Measurements from ENCODE around the gene PLEKHG3.

DNA sequence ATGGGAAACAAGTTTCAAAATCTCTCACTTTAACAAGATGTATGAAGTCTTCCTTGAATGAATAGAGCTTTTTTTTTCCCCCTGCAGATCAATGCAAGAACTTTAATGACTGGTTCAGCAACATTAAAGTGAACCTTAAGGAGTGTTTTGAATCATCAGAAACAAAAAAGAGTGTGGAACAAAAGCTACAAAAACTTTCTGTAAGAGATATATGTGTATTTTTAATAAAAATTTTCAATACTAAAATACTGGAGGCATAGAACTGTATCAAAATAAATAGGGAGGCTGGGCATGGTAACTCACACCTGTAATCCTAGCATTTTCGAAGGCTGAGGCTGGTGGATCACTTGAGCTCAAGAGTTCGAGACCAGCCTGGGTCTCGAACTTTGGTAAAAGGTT lies 169.9 kb downstream of the SYNE2 start:
- PRO-cap, 6 experiments = no peak in any of the 6 experiments
- RAMPAGE, long total RNA, 2 experiments = start-site peak on the plus strand in 1 of 2 experiments, centred at position 157 of the sequence, 32 reads per replicate
- RRBS = no CpG with 5 or more reads among the region's 3 CpGs

- PRO-cap, 6 experiments = no peak in any of the 6 experiments
- RAMPAGE, long total RNA, 2 experiments = no peak in any of the 2 experiments
- RRBS = no CpG with 5 or more reads among the region's 2 CpGs
Measured at GRCh38 chr14:64031032-64031394, 178.2 kb downstream of the SYNE2 start.

DNA sequence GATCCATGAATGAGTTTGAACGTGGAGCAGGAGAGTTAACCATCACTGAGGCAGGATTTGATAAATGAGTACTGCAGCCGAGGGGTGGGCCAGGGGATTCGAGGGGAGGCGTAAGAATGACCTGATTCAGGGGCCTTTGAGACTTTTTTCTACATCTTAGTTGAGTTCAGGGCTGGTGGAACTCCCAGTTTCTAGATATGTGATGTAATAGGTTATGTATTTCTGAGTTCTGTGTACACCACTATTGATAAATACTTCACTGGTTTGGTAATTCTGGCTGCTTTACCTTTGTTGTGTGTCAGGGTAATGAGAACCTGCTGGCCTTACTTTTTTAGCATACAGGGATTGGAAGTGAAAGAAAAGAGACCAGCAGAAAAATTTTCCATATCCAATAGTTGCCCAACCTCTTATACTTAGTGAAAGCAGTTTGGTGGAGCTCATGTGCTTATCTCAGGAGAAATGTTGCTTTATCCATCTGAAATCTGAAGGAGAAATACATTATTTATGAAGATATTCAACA lies 217.1 kb downstream of the SYNE2 start:
- PRO-cap, 6 experiments = no peak in any of the 6 experiments
- RAMPAGE, long total RNA, 2 experiments = no peak in any of the 2 experiments
- RRBS = no CpG with 5 or more reads among the region's 4 CpGs

GRCh38 chr14:64082644-64083563 lies 211.3 kb downstream of the ESR2 start:
- PRO-cap, 6 experiments = no peak in any of the 6 experiments
- RAMPAGE, long total RNA, 2 experiments = no peak in any of the 2 experiments
- RRBS = no CpG with 5 or more reads among the region's 9 CpGs

DNA sequence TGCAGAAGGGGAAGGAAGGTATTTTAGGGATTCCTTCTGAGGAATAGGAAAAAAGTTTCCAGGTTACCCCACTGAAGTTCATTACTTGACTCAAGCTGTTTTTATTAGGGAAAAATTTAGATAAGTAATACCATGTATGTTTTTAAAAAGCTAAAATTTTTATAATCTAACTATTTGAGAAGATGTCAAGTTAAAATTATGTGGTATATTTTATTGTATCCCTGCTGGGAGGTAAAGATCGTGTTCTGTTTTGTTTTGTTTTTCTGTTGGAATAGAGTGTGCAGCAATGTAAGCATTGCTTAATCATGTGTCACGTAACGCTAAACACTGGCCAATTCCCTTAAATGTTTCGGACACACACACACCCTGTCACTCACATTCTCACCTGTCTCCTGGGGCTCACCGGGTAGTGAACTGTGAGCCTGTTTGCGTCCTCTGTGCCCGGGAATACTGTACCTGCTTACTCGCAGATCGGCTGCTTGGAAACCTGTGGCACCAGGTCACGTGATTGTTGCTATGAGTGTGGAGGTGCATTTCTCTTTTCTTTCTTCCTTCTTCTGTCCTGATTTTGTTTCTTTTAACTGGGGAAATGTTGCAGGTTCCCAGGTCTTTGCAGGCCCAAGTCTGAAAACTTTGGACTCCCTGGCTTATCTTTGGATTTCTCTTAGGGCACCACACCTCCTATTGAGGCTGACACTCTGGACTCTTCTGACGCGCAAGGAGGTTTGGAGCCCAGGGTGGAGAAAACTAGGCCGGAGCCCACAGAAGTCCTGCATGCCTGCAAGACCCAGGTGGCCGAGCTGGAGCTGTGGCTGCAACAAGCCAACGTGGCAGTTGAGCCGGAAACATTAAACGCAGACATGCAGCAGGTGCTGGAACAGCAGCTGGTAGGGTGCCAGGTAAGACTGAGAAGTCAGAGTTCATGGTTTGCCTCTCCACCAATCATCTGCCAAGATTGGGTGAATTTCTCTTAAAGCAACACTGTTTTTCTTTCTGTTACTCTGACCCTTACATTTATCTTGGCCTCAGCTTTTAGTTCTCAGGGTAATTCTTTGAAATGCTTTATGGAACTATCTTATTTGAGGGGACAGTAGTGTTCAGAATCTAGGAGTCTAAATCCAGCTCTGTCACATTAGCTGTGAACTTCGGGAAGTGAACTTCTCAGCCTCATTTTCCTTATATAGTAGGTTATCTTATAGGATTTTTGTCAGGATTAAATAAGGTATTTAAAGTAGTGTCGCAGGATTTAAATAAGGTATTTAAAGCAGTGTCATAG lies 181.1 kb downstream of the ESR2 start:
- PRO-cap, 6 experiments = no peak in any of the 6 experiments
- RAMPAGE, long total RNA, 2 experiments = no peak in any of the 2 experiments
- RRBS = 14% methylated on average over 3 of the region's 19 CpGs

- PRO-cap, 6 experiments = no peak in any of the 6 experiments
- RAMPAGE, long total RNA, 2 experiments = no peak in any of the 2 experiments
- RRBS = no CpG with 5 or more reads among the region's 15 CpGs
Measured at GRCh38 chr14:64465647-64465818, 234 bp downstream of the AKAP5 start.

DNA sequence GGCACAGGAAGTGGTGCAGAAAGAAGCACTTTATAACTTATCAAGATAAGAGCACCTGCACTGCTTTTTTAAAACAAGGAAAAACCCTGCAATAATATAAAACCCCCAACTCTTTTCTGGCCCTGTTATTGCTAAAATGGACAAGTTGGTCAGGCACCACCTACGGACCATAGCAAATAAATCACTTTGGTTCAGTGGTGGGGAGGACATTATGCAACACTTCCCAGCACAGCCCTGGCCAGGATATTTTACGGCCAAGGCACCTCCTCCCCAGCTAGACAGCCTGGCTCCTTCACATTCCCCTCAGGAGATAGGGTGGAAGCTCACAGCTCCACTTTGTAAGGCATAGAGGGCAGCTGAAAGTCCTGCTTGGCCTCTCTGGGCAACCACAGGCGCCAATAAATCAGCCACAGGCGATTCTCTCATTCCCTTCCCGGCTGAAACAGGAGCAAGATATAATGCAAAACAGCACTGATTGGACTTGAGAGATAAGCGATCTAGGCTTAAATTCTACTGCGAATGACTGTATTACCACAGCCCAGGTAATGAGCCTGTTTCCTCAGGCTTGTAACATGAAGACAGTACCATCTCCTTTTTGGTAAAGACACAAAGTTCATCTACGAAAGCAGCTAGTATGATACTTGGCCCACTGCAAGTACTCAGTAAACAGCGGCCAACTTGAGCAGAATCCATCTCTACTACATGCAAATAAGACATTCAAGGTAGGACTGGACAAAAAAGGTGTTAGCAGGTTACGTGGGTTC lies 1.9 kb downstream of the ZBTB25 start:
- PRO-cap, 6 experiments = peak in 4 of 6 experiments; most common plus-strand start position 295 of the sequence (in 2); most common minus-strand start position 181 of the sequence (in 3)
- RAMPAGE, long total RNA, 2 experiments = no peak in any of the 2 experiments
- RRBS = no CpG with 5 or more reads among the region's 10 CpGs

- PRO-cap, 6 experiments = no peak in any of the 6 experiments
- RAMPAGE, long total RNA, 2 experiments = no peak in any of the 2 experiments
- RRBS = no CpG with 5 or more reads among the region's 5 CpGs
Measured at GRCh38 chr14:64654203-64654958, 49.8 kb upstream of the PLEKHG3 start.

GRCh38 chr14:64658706-64659220 lies 45.5 kb upstream of the PLEKHG3 start:
- PRO-cap, 6 experiments = no peak in any of the 6 experiments
- RAMPAGE, long total RNA, 2 experiments = no peak in any of the 2 experiments
- RRBS = no CpG with 5 or more reads among the region's 12 CpGs

GRCh38 chr14:64703619-64704801 lies at the start of gene PLEKHG3:
Gene PLEKHG3 (plus strand): TSS chr14:64704424.
- PRO-cap, 6 experiments = peak in 6 of 6 experiments; most common plus-strand start chr14:64704479 (in 6); most common minus-strand start chr14:64704266 (in 6)
- RAMPAGE, long total RNA, 2 experiments = no peak in any of the 2 experiments
- RRBS = 2% methylated on average over 27 of the region's 92 CpGs

DNA sequence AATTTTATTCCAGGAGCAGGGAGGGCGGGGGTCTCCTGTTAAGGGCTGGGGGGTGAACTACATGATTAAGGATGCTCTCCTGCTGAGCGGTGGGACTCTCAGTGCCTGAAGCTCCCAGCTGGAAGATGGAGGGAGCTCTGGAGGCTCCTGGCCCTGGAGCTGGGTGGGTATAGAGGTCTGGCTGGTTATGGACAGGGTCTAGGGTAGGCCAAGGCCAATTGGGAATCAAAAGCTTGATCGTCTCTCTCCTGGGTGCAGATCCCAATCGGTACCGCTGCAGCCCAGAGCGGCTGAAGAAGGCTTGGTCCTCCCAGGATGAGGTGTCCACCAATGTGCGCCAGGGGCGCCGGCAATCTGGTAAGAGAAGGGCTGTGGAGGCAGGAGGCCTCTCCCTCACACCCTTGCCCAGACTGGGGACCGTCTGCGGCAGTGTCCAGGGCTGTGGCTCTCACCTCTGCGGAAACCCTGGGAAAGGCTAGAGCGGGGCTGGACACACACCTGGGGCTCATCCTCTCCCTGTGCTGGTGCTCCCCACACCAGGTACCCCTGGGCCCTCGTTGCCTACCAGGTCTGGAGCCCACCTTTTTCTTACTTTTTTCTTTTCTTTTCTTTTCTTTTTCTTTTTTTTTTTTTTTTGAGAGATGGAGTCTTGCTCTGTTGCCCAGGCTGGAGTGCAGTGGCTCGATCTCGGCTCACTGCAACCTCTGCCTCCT lies 28.5 kb downstream of the PLEKHG3 start:
- PRO-cap, 6 experiments = no peak in any of the 6 experiments
- RAMPAGE, long total RNA, 2 experiments = no peak in any of the 2 experiments
- RRBS = no CpG with 5 or more reads among the region's 16 CpGs

- PRO-cap, 6 experiments = no peak in any of the 6 experiments
- RAMPAGE, long total RNA, 2 experiments = no peak in any of the 2 experiments
- RRBS = no CpG with 5 or more reads among the region's 15 CpGs
Measured at GRCh38 chr14:64734730-64735448, 30.7 kb downstream of the PLEKHG3 start.

DNA sequence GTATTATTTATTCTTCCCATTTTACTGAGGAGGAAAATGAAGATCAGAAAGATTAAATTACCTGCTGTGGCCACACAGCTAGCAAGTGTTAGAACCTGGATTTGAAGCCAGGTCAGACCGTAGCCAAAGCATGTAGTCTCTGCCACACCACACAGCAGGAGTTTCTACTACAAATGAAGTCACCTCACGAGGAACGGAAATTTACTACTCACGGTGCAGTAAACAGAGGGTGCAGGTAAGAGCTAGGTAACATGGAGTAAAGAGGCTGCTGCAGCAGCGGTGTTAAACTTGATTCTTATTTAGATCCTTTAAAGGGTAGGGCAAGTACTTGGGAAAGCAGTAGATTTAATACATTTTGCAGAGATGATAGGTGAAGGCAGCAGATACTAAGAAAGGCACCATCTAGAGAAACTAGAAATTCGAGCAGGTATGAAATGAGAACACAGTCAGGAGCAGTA lies 21.7 kb downstream of the SPTB start:
- PRO-cap, 6 experiments = no peak in any of the 6 experiments
- RAMPAGE, long total RNA, 2 experiments = no peak in any of the 2 experiments
- RRBS = no CpG with 5 or more reads among the region's 6 CpGs

GRCh38 chr14:65170493-65171403 lies 68.4 kb upstream of the MAX start:
- PRO-cap, 6 experiments = no peak in any of the 6 experiments
- RAMPAGE, long total RNA, 2 experiments = no peak in any of the 2 experiments
- RRBS = 11% methylated on average over 4 of the region's 20 CpGs

GRCh38 chr14:65229524-65230597 lies 127.5 kb upstream of the MAX start:
- PRO-cap, 6 experiments = peak in 6 of 6 experiments; most common plus-strand start chr14:65229822 (in 4); most common minus-strand start chr14:65230057 (in 3)
- RAMPAGE, long total RNA, 2 experiments = no peak in any of the 2 experiments
- RRBS = 12% methylated on average over 11 of the region's 29 CpGs

DNA sequence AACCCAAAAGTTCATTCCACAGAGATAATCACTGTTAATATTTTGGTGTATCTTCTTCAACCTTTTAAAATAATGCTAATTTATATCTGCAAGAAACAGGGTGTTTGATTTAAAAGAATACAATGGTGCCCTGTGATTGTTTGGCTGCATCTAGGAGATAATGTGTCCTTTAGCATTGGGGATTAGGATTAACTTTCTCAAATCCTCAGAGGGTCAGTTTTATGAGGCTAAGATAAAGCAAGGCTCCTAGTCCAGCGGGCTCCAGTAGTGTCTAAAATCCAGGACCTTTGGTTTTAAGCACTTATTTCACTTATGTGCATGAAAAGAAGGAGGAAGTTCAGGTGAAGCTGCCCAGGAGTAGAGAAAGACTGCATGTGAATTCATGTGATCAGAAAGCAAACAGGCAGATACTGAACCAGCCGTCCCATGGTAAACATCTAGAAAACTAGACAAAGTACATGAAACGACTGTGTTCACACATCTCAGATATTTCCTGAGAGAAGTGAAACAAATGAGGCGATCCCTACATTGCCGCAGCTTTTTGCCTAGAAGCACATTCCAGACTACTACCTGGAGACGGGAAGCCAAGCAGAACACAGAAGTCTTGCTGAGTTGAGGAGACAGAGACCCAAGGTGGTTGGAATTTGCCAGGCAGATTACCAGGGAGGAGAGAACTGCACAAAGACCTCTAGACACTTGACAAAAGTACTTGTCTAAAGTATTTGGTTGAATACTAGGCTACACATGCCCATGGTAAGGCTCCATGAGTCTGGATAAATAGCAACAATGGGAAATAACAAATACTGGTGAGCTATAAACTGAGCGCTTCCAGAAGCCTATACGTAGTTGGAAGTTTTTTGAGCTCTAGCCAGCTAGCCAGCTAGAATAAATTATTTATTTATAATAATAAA lies 129.2 kb upstream of the MAX start:
- PRO-cap, 6 experiments = no peak in any of the 6 experiments
- RAMPAGE, long total RNA, 2 experiments = no peak in any of the 2 experiments
- RRBS = no CpG with 5 or more reads among the region's 8 CpGs

DNA sequence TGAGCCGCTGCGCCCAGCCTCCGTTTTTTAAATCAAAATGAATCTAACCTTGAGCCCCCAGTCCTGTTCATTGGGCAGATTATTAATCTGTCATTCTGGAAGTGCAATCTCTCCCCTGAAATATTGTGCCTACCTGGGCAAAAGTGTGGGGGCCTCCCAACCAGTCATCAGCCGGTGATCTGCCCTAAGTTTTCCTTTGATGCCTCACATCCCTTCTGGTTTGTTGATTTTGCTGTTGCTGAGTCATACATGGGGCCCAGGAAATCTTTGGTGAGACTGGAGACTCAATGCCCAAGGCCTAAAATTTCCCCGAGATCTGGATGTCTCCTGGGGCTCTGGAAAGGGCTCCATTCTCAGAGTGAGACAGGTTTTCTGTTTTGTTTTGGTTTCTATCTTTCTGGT lies 152.6 kb upstream of the MAX start:
- PRO-cap, 6 experiments = no peak in any of the 6 experiments
- RAMPAGE, long total RNA, 2 experiments = no peak in any of the 2 experiments
- RRBS = no CpG with 5 or more reads among the region's 5 CpGs

DNA sequence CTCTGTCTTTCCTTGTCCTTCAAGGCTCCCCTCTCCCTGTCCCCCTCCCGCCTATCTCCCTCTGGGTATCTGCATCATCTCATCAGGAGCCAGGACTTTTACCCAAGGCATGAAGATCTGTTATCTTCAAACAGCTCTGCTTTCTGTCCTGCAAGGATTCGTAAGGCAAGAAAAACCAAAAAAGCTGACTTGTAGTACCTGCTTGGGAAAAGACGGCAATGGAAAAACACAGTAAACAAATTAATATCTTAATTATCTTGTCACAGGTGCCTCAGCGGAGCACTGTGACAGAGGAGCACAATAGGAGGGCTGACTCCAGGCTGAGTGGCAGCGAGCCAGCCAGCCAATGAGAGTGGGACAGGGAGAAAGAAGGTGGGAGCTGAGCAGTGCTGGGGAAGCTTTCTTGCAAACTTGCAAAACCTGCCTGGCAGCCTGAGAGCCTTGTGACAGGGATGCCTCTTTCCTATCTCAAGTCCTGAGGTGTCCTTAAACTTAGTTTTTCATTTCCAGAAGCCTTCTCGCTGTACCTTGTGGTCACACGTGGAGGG lies 153.1 kb upstream of the MAX start:
- PRO-cap, 6 experiments = no peak in any of the 6 experiments
- RAMPAGE, long total RNA, 2 experiments = no peak in any of the 2 experiments
- RRBS = no CpG with 5 or more reads among the region's 7 CpGs

- PRO-cap, 6 experiments = no peak in any of the 6 experiments
- RAMPAGE, long total RNA, 2 experiments = no peak in any of the 2 experiments
- RRBS = no CpG with 5 or more reads among the region's 4 CpGs
Measured at GRCh38 chr14:65255947-65256696, 153.8 kb upstream of the MAX start.

DNA sequence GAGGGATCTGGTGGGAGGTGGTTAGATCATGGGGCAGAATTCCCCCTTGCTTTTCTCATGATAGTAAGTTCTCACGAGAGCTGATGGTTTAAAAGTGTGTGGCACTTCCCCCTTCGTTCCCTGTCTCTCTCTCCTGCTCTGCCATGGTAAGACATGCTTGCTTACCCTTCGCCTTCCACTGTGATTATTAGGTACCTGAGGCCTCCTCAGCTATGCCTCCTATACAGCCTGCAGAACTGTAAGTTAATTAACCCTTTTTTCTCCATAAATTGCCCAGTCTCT lies 115.6 kb upstream of the FUT8 start:
- PRO-cap, 6 experiments = no peak in any of the 6 experiments
- RAMPAGE, long total RNA, 2 experiments = no peak in any of the 2 experiments
- RRBS = no CpG with 5 or more reads among the region's 3 CpGs